ENCODE results near the genes LRP1B and KYNU.

DNA sequence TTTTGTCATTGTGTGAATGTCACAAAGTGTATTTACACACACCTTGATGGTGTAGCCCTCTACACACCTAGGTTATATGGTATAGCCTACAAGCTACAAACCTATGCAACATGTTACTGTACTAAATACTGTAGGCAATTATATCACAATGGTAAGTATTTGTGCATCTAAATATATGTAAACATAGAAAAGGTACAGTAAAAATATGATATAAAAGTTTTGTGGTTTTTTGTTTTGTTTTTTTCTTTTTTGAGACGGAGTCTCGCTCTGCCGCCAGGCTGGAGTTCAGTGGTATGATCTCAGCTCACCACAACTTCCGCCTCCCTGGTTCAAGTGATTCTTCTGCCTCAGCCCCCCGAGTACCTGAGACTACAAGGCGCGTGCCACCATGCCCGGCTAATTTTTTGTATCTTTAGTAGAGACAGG lies 83.7 kb upstream of the UBXN4 start:
- RRBS = no CpG with 5 or more reads among the region's 8 CpGs

DNA sequence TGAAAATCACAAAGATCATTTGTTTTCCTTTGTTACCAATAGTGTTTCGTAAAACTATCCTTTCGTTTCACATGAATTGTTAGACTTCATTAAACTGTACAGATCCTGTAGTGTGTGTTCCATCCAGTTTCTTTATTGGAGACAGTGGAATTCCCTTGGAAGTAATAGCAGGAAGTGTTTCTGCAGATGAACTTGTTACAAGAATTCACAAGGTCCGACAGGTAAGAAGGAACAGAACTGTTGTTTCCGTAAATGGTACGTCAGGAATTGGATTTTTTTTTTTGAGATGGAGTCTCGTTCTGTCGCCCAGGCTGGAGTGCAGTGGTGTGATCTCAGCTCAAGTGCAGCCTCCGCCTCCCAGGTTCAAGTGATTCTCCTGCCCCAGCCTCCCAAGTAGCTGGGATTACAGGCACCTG lies 12.4 kb downstream of the UBXN4 start:
- RRBS = no CpG with 5 or more reads among the region's 8 CpGs

- RRBS = no CpG with 5 or more reads among the region's 10 CpGs
These were observed 11.3 kb downstream of the LCT start for GRCh38 chr2:135825579-135826216.

GRCh38 chr2:135938071-135938768 lies 47.2 kb downstream of the DARS1 start:
- RRBS = no CpG with 5 or more reads among the region's 9 CpGs

DNA sequence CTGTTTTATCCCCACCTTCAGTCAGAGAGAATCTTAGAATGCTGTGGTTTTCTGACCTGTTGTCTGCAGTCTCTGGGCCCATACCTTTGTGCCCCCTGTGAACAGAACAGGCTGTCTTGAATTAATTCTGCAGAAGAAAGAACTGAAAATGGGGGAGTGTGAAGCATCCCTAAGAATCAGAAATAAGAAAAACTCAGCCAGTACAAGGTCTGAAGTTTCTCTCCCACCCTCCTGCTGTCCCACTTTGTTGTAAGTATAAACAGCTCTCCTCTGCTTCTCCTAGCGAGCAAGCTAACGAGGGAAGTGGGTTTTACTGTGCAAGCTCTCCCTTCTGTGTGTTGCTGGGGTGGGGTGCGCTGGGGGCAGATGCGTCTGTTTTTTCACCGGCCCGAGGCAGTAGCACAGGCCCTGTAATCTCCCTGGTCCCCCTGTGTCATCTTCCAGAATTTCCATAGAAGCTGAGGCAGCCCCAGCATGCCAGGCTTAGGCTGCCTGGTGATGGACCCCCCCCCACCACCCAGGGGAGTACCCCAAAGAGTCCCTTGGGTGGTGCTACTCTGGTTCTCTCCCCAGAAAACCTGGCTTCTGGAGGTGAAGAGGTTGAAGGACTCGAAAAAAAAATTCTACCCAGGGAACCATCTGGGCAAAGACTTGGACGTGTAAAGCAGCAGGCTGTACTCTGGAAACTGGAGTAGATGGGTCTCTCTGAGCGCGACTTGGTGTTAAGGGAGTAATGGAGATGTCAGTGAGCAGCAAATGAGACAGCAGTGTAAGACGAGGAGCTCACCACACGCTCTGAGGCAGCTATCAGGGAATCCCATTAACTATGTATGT lies 9.5 kb upstream of the CXCR4 start:
- RRBS = no CpG with 5 or more reads among the region's 12 CpGs

GRCh38 chr2:136133142-136133784 lies 15.3 kb upstream of the CXCR4 start:
- RRBS = no CpG with 5 or more reads among the region's 4 CpGs

DNA sequence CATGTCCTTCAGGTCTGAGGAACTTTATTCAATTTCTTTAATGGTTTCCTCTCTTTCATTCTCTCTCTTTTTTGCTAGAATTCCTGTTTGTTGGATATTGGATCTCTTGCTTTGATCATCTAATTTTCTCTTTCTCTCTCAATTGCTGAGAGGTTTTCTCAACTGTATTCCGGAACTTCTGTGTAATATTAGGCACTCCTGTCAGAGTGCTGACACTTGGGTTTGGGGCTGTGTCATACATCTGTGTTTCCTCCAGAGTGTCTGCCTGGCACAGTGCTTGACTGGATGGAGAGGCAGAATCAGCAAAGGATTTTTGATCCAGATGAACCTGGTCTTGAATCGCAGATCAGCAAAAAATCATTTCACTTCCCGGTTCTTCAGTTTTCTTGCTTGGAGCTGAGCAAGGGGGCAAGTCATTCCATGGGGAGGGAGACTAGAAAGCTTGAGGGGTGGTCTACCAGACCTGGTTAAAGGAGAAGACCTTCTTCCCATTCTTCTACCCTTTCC lies 87.7 kb upstream of the CXCR4 start:
- RRBS = no CpG with 5 or more reads among the region's 3 CpGs

DNA sequence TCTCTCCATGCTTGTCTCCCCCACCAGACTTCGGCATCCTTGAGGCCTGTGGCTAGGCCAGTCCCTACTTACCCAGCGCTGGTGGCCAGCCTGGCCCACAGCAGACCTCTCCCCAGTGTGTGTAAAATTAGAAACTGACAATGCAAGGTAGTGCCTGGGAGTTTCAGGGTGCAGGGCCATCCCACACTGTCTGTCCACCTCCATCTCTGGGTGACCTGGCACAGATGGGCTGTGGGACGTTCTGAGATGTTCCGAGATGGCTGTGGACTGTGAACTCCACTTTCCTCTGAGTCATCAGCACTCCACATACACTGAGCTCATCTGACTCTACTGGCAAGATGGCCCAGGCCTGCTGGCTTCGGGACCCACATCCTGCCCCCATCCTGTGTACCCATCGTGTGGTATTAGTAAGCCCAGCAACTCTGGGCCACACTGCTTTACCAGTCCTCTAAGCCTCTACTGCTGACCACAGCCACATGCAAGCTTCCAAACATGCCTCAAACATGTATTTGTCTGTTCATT lies 124.7 kb upstream of the CXCR4 start:
- RRBS = no CpG with 5 or more reads among the region's 6 CpGs

GRCh38 chr2:136245784-136246616 lies 128.1 kb upstream of the CXCR4 start:
- RRBS = no CpG with 5 or more reads among the region's 15 CpGs

DNA sequence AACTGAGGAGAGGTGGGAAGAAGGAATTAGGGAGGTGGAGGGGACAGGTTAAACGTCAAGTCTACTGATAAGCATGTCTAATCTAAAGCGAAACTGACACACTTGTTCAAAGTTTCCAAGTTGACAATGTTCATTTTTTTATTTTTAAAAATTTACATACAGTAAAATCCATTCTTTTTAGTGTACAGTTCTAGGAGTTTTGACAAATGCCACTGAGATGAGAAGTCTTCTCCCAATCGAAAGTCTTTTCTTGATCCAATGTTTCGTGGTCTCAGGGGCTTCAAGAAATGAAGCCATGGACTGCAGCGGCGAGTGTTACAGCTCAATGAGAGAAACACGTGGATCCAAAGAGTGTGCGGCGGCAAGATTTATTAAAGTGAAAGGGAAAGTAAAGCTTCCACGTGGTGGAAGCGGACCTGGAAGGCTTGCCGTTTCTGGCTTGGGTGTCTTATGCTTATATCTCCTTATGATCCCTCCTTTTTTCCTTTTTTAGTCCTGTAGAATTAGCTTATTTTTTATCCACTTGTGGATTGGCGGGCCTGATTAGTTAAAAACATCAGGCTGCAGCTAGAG lies 11.9 kb upstream of the HNMT start:
- RRBS = no CpG with 5 or more reads among the region's 13 CpGs

DNA sequence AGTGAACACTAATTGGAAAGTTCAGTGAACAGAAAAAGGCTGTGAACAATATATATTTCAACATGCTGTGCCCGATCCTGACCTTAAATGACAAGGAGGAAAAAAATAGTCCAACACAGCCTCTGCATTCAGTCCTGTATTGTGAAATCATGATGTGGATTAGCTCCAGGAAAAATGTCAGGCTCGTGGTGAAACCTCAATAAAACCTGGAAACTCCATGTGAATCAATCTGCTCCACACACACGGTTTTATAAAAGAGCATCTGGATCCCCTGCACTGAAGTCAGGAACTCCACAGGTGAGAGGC lies 145.4 kb upstream of the SPOPL start:
- RRBS = no CpG with 5 or more reads among the region's 3 CpGs

DNA sequence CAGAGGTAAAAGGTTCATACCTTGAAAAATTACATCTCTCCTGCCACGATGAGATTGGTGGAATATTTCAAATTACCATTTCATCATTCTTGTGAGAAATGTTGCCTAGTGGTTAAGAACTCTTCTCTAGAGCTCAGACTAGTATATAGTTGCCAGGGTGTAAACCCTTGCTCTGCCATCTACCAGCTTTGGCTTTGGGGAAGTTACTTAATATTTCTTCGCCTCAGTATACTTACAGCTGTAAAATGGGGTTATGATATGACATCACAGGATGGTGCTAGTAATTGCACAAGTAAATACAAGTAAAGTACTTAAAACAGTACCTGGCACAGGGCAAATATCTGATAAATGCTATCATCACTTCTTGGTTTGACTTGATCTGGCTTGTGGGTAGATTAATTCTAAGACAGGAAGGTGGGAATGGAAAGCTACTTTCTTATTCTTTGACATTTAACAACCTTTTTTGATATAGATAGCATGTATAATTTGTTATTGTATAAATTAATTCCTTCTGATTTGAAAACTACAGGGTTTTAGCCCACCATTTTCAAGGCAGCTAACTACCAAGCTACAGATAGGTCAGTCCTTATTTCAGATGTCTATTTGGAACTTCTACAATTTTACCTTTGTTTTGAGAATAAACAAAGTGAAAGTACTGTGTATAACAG lies 1.6 kb downstream of the SPOPL start:
- RRBS = no CpG with 5 or more reads among the region's 2 CpGs

DNA sequence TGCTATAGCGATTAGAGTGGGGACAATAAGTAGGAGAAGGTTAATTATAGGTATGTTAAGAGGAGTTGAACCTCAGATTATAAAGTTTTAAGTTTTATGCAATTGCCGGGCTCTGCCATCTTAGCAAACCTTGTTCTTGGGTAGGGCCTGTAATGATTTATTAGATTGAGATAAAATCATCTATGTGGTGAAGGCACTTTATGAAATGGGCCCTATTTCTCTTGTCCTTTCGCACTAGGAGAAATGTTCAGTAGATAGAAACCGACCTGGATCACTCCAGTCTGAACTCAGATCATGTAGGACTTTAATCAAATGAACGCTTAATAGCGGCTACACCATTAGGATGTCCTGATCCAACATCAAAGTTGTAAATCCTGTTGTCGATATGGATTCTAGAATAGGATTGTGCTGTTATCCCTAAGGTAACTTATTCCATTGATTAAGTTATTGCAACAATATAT lies 1441.3 kb upstream of the NXPH2 start:
- RRBS = no CpG with 5 or more reads among the region's 7 CpGs

DNA sequence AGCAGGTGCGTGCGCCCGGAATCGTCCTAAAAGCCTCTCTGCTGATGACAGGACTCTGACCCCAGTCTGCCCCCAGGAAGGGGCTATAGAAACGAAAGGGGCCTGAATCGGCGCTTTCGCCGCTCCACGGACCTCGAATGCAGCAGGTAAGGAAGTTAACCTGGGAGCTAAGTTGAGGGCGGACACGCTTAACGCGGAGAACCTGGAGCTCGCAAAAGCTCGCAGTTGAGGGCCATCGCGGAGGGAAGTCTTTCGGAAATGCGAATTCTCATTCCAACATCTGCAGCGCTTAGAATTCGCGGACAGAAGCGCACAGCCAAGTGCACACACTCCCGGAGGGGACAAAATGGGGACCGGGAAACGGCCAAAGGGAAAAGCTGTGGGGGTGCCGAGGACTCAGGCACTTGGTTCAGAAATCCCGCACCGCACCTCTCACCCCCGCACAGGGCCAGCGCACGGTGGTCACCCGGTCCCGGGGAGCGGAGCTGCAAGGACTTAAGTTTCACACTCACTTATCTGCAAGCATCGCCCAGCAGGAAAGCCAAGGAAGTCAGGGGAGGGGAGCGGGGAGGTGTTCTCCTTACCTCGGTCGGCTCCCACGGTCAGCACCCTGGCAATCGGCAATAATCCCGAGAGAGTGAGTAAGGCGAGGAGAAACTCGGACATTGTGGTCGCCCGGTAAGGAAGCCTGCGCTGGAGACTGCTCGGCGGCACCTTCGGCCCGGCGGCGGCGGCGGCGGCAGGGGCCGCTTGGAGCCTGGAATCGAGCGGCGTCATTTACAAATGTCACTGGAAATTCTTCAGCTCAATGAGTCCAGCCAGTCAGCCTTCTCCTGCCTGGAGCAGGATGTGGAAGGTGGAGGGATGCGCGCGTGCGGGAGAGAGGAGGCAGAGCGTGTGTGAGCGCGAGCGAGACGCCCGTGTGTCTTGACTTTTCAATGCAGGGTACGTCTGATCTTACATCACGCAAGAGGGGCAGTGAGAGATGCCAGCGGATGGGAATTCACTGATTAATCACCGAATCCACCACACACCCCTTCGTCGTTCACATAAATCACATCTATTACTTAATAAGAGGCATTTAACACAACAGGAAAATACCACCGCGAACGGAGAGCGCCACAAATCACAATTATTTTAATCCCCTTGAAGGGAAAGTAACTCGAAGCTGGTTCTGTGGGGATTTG lies at the start of gene LRP1B:
Gene LRP1B (minus strand): TSS at position 953 of the 1,187 bp plus-strand sequence.
- RRBS = under 1% methylated on average over 6 of the region's 83 CpGs

DNA sequence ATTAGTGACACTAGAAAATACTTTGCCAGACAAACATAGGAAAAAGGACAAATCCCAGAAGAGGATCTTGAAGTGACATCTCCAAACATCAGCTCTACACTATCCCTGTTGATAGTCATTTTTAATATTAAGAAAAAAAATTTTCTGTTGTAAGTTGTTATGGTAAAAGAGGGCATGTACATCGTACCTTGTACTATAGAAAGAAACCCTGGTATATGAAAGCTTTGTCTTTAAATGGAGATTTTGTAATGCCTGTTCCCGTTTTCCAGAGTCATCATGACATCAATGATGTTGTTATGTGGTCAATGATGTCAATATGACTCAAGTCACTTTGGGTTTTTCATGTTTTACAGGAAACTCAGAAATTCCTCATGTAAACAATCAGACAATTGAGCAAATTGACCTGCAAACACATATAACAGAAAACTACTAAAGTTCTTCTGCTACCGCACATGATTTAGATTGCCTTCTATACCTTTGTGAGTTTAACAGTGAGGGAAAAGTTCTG lies 4.2 kb upstream of the KYNU start:
- RRBS = no CpG with 5 or more reads among the region's 3 CpGs

- RRBS = no CpG with 5 or more reads among the region's 2 CpGs
These were observed at the start of gene KYNU for GRCh38 chr2:142877289-142877773. TSS of gene KYNU (plus strand) at chr2:142877664.

GRCh38 chr2:144324429-144325078 lies 7.8 kb downstream of the GTDC1 start:
- RRBS = no CpG with 5 or more reads among the region's 4 CpGs

- RRBS = 7% methylated on average over 4 of the region's 17 CpGs
These were observed 565 bp upstream of the GTDC1 start for GRCh38 chr2:144332848-144333306.

DNA sequence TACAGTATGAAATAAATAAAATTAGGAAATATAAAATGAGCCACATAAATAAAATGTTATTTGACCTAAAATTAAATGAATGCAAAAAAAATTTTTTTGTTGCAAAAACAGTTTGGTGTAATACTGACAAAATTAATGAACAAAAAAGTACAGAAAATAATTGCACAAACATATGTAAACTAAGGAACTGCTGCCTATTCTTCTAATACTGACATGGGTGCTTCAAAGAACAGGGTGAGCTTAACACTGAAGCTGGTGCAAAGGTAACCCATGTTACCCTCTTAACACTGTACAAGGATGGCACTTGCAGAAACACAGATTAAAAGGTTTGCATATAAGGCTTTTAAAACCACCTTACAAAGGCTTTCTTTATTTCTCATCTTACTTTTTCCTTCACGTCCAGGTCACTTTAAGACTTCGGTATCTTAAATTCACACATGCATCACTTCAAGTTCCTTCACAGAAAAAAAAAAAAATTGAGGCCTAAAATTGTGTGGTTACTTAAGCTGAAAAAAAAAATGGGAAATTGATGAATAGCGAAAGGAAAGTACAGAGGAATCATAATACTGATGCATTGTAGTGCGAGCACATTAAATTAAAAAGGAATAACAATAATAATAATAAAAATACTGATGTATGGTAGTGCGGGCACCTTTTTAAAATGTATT lies 56.2 kb upstream of the GTDC1 start:
- RRBS = no CpG with 5 or more reads among the region's 5 CpGs

DNA sequence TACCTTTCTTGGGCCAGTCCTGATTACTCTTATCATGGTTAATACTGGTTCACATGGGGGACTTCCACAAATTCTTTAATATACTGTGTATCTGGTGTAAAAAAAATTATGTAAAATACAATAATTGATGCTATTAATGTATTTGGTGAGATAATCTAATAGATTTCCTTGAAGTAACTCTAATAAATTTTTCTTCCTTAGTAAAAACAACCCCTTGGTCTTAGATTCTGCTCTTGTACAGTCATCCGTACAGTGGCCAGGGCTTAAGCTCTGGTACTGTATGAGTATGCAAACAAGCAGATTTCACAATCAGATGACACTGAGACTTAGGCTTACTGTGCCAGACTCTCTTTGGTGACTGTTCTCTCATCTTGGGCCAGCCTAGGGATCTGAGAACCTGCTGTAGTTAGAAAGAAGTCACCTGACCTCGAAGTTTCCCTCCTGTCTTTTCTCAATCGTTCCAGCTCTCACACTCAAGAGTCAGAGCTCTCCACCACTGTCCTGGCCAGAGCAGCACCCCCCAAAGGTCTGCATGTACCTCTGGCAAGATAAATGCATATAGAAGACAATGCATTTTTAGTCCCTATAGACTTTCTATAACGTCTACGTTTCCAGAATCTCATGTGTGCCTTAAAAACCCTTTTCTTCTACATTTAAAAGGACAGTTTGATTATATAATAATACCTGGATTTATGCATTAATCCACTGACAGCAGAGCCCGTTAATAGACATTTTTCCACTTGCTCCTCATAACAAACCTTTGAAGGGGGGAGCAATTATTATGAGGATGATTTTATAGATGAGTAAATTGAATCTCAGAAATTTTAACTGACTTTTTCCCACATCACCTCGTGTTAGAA lies 63.2 kb downstream of the ZEB2 start:
- RRBS = no CpG with 5 or more reads among the region's 7 CpGs